ENCODE results near the gene SLC52A1.

DNA sequence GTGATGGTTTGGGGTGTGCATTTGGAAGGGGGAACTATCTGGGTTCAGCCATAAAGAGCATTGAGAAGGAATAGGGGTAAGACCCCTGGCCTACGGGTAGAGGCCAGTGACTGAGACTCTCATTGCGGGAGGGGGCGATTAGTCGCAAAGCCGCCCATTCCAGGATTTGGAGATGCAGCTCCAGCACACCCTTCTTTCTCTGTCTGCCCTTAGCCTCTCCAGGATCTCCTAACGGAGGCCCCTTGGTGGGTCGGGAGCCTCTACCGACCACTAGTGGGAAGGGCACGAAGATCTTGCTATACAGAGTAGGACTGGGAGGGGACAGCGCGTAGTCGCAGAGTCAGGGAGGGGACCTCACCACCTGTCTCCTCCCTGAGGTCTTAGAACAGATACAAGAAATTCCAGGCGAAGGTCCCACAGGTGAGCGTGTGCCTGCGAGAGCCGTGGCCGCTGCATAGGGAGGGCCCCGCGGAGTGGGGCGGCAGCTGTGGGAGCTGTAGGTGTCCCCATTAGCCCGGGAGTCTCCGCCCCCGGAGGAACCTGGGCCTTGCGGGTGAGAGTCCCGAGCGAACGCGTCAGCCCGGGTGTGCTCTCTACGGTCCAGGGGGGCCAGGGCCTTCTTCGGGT lies 537 bp upstream of the SMTNL2 start:
- RRBS: 2% methylated on average over 8 of the region's 31 CpGs

GRCh38 chr17:4594678-4595527 lies 10.6 kb downstream of the SMTNL2 start:
- RRBS: 61% methylated on average over 2 of the region's 32 CpGs

GRCh38 chr17:4610378-4611049 lies 26.2 kb downstream of the SMTNL2 start:
- RRBS: 88% methylated on average over 1 of the region's 11 CpGs

GRCh38 chr17:4625008-4625745 lies 16.3 kb downstream of the ALOX15 start:
- RRBS: no CpG with 5 or more reads among the region's 17 CpGs

DNA sequence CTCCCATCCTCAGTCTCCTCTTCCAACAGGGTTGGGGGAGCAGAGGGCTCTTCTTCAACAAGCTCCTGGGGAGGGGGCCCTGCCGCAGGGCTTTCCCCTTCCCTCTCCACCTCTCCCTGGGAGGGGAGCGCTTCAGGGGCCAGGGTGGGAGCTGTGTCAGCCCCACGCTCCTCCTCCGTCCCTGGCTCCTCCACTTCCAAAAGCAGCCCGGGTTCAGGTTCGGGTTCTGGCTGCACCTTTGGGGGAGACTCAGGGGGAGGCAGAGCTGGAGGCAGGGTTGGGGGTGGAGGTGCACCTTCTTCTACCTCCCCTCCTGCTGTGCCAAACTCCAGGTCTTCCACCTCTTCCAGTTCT lies 30.3 kb upstream of the ALOX15 start:
- RRBS: no CpG with 5 or more reads among the region's 6 CpGs

DNA sequence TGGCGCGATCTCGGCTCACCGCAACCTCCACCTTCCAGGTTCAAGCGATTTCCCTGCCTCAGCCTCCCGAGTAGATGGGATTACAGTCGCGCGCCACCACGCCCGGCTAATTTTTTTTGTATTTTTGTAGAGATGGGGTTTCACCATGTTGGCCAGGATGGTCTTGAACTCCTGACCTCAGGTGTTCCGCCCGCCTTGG lies 482 bp upstream of the PELP1 start:
- RRBS: no CpG with 5 or more reads among the region's 13 CpGs

- RRBS: no CpG with 5 or more reads among the region's 3 CpGs
Measured at GRCh38 chr17:4712365-4713014, 2.1 kb downstream of the ARRB2 start.

GRCh38 chr17:4714745-4715027 lies 4.3 kb downstream of the ARRB2 start:
- RRBS: no CpG with 5 or more reads among the region's 5 CpGs

DNA sequence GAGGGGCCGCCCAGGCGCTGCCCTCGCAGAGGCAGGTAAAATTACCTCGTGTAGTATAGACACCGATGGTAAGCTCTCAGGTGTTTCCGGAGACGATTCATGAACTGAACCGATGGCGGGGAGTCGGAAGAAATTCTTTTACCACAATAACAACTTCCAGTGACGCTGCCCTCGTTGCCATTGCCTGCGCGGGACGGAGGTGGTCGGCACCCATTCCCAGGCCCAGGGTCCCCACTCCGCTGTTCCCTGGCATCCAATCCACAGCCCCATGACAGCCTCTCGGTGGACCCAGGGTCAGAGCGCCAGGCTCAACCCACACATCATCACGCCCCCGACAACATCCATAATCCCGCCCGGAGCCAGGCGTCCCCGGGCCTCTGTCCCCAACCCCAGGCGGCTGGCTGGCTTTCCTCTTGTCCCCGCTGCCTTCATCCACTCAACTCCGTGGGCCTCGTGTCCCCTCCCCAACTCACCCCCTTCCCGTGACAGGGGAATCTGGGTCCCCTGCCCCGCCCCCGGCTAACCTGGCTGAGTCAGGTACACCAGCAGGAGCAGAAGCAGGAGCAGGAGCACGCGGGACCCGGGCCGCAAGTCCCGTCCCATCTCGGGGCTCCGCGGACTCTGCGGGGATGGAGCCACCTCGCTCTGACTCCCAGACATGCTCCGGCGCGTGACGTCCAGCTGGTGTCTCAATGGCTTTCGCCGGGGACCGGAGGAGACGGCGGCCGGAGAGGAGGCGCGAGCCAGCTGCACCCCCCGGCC lies 715 bp upstream of the ZMYND15 start:
- RRBS: 1% methylated on average over 12 of the region's 55 CpGs

DNA sequence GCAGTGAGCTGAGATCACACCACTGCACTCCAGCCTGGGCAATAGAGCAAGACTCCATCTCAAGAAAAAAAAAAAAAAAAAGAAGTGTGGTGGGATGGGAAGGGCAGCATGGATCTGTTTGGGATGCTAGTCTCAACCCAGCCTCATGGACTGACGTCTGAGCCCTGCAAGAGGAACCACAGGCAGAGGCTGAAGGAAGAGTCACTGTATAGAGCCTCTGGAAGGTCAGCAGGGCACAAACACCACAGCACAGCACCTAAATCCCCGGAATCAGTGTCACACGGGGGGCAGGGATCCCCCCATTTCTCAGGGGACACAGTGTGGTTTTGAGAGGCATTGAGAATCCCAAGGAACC lies 10.9 kb upstream of the CXCL16 start:
- RRBS: no CpG with 5 or more reads among the region's 3 CpGs

GRCh38 chr17:4893901-4894567 lies 5.3 kb upstream of the C17orf107 start:
- RRBS: no CpG with 5 or more reads among the region's 29 CpGs

GRCh38 chr17:4913827-4914640 lies 11.1 kb upstream of the CHRNE start:
- RRBS: no CpG with 5 or more reads among the region's 7 CpGs

DNA sequence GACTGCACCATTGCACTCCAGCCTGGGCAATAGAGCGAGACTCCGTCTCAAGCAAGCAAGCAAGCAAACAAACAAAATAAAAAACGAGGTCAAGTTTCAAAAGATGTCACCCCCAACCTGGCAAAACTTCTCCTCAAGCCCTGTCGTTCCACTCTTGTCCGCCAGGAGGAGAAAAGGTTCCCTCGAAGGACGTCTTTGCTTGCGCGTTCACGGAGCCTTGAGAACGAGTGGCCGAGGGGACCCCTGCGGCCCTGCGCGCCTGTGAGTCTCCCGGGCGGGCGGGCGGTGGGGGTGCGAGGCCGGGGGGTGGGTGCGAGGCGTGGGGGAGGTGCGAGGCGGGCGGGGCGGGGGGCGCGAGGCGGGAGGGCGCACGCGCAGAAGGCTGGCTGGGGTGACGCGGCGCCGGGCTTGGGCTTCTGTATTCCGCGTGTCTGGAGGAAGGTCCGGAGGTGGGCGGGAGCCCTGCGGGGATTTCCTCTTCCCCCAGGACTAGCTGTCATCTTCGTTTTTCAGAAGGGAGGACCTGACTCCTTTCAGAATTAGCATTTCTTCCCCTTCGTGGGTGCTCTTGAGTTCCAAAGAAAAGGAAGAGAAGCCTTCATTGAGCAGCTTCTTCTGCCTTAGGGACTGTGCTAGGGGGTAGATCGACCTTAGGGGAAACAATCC lies 3.7 kb downstream of the SLC52A1 start:
- RRBS: no CpG with 5 or more reads among the region's 45 CpGs

DNA sequence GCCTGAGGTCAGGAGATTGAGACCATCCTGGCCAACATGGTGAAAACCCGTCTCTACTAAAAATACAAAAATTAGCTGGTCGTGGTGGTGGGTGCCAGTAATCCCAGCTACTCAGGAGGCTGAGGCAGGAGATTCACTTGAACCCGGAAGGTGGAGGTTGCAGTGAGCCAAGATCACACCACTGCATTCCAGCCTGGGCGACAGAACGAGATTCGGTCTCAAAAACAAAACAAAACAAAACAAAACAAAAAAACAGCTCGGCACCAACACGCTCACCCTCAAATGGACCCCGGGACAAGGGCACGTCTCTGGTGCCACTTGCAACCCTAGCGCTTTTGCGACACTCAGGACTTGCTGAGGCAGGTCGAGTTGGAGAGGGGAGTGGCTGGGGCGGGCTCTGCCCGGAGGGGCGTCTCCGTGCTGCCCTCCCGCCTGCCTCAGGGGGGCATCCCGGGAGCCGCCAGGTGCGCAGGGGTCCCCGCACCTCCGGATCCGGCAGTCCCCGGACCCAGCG lies at the start of gene SLC52A1:
SLC52A1 (minus strand) TSS at position 339 of the 514 bp plus-strand sequence.
- RRBS: 3% methylated on average over 11 of the region's 26 CpGs

- RRBS: no CpG with 5 or more reads among the region's 3 CpGs
Measured at GRCh38 chr17:5200234-5200875, 8.7 kb upstream of the ZNF594 start.

DNA sequence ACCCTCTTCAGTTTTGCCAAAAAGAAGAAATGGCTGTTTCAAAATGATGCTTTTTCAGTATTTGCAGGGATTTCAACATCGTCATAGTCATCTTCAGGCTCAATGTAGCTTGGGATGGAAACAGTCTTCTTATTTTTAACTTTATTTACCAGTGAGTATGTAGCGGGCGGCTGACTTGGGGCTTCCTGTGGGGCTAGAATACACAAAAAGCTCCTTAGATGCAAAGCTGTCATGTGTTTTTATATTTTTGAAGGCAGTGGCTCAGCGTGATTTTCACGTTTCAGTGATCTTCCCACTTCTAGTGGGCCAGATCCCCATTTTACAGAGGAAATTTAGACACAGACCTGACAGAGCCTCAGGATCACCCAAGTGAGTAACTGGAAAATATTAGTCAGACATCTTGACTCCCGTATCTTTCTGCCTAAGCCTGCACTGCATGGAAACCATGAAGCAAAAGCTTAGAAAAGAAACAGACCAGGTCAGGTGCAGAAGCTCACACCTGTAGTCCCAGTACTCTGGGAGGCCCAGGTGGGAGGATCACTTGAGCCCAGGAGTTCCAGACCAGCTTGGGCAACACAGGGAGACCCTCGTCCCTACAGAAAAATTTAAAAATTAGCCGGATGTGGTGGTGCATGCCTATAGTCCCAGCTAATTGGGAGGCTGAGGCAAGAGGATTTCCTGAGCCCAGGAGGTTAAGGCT lies 19.2 kb upstream of the ZNF594 start:
- RRBS: no CpG with 5 or more reads among the region's 8 CpGs

DNA sequence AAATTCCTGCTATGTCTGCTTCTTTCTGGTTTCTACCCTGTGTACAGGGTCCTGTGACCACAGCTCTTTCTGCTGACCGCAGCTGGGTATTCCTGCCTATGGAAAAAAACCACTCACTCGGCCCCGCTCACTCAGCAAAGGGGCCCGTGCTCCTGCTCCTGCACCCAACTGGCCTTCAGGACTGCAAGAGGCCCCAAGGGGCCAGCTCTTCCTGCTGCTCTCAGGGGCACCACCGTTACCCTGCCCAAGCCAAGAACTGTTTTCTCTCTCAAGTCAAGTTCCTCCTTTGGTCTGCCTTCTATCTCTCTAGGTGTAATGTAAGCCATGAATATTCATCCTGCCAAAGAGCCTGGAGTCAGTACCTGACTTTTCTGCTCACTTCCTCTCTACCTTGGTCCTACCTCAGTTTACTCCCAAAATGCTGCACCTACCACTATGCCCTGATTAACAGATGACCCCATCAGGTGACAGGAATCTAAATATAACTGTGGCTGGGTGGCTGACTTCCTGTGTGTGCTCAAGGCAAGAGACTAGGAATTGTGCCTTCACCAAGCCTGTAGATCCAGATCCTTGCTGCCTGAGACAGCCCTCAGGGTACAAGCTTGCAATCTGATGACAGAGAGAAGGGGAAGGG lies 20.3 kb upstream of the SCIMP start:
- RRBS: no CpG with 5 or more reads among the region's 5 CpGs

DNA sequence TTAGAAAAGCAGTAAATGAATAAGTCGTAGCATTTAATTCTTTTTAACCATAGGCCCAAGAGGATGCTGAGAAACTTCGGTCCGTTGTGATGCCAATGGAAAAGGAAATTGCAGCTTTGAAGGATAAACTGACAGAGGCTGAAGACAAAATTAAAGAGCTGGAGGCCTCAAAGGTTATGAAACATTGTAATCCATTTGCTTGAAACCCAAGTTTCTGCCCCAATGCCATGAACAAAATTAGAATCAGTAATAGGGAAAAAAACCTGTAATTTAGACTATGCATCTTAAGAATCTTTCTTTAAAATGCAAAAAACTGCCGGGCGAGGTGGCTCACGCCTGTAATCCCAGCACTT lies 55.9 kb downstream of the RABEP1 start:
- RRBS: no CpG with 5 or more reads among the region's 6 CpGs

- RRBS: no CpG with 5 or more reads among the region's 7 CpGs
Measured at GRCh38 chr17:5379694-5380604, 39.5 kb downstream of the NUP88 start.

- RRBS: no CpG with 5 or more reads among the region's 3 CpGs
Measured at GRCh38 chr17:5430663-5431320, 8.2 kb downstream of the C1QBP start.